Right lobe of liver (tissue), 4 donors: ENCODE results near the genes GGN and LRFN1.

GRCh38 chr19:38185315-38185909 lies 38.6 kb downstream of the DPF1 start:
- PRO-cap, 4 experiments: no peak in any of the 4 experiments
- RAMPAGE, long total RNA, 2 experiments: no peak in any of the 2 experiments

DNA sequence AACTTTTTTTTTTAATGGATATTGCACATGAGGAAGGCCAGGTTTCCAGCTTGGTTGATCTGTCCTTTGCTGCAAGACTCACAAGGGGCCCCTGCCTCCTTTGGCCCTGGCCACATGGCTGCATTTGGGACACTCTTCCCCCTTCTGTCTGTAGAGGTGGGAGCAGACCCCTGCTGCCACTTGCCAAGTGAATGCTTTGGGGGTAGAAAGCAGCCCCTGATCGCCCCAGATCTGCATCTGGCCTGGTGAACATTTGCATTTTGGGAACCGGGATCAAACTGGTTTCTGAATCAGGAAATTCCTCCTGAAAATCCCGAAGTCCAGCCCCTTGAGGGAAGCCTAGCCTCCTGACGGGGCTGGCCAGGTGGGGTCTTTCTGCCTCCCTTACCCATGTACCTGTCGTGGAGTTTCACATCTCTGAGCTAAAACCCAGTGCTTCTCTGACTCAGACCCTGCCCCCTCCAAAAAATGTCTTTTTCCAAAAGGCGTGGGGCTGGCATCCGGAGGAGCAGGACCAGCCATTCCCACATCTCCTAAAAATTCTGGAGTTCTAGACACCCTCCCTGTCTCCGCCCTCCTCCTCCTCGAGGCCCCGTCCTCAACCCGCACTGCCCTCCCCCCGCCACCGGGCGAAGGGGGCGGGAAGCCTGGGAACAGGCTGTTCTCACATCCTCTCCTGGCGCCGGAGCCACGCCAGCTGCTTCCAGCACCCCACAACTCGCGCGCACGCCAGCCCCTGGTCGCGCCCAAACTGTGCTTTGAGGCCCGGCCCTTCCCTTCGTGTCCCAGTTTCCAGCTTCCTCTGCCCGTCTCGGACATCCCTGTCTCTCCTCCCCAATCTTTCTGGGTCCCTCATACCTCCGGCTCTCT lies 14.7 kb downstream of the DPF1 start:
- PRO-cap, 4 experiments: peak in 2 of 4 experiments; most common plus-strand start position 788 of the sequence (in 2)
- RAMPAGE, long total RNA, 2 experiments: no peak in any of the 2 experiments

GRCh38 chr19:38321317-38322487 lies 2.1 kb downstream of the KCNK6 start:
- PRO-cap, 4 experiments: peak in 2 of 4 experiments; most common minus-strand start chr19:38321762 (in 1)
- RAMPAGE, long total RNA, 2 experiments: no peak in any of the 2 experiments

GRCh38 chr19:38328196-38329035 lies 7.2 kb upstream of the CATSPERG start:
- PRO-cap, 4 experiments: no peak in any of the 4 experiments
- RAMPAGE, long total RNA, 2 experiments: no peak in any of the 2 experiments

- PRO-cap, 4 experiments: peak in 3 of 4 experiments; most common minus-strand start chr19:38362566 (in 2)
- RAMPAGE, long total RNA, 2 experiments: no peak in any of the 2 experiments
These were observed 12.0 kb upstream of the PSMD8 start for GRCh38 chr19:38362217-38362909.

- PRO-cap, 4 experiments: peak in 4 of 4 experiments; most common plus-strand start chr19:38387786 (in 4); most common minus-strand start chr19:38387650 (in 1)
- RAMPAGE, long total RNA, 2 experiments: no peak in any of the 2 experiments
These were observed at the start of gene GGN for GRCh38 chr19:38387513-38388528. GGN (minus strand) TSS chr19:38388034.

DNA sequence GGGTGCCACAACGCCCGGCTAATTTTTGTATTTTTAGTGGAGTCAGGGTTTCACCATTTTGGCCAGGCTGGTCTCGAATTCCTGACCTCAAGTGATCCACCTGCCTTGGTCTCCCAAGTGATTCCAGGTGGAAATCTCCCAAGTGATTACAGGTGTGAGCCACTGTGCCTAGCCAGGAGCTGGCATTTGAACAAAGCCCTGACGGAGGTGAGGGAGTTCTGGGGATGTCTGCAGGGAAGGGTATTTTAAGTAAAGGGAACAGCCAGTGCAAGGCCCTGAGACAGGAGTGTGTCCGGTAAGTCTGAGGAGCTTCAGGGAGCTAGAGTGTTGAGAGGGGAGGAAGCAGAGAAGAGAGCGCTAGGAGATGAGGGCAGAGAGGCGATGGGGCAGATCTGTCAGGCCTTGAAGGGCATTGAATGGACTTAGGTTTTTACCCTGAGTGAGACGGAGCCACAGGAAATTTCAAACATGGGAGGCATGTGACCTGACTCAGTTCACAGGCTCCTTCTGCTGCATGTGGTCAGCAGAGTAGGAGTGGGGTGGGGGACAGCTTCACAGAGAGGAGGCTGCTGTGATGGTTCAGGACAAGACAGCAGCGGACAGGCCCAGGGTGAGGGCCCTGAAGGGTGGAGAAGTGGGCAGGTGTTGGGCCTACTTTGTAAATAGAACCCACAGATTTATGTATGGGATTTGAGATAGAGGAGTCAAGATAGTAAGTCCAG lies 2.6 kb upstream of the FAM98C start:
- PRO-cap, 4 experiments: no peak in any of the 4 experiments
- RAMPAGE, long total RNA, 2 experiments: no peak in any of the 2 experiments

DNA sequence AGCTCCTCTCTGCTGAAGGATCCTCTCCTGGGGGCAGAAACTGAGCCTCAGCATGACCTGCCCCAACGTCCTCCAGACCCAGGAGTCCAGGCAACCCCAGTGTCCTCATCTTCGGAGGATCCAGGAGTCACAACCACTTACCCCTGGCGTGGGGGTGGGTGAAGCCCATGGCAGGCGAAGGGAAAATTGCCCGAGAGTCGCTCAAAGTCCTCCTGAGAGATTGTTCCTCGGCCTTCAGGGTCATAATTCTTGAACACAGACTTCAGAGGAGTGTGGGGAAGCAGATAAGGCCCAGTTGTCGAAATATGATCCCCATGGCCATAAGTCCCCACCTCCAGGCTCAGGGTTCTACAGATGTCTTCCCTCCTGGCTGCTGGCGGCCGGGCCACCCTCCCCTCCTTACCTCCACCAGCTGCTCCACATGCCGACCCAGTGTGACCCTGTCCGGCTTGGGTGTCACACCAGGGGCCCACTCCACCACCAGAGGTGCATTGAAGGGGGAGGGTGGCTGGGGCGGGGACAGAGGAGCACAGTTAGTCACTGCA lies 10.0 kb downstream of the FAM98C start:
- PRO-cap, 4 experiments: no peak in any of the 4 experiments
- RAMPAGE, long total RNA, 2 experiments: no peak in any of the 2 experiments

GRCh38 chr19:38624611-38625129 lies 5.7 kb downstream of the EIF3K start:
- PRO-cap, 4 experiments: peak in 1 of 4 experiments; most common plus-strand start chr19:38625009 (in 1)
- RAMPAGE, long total RNA, 2 experiments: no peak in any of the 2 experiments

DNA sequence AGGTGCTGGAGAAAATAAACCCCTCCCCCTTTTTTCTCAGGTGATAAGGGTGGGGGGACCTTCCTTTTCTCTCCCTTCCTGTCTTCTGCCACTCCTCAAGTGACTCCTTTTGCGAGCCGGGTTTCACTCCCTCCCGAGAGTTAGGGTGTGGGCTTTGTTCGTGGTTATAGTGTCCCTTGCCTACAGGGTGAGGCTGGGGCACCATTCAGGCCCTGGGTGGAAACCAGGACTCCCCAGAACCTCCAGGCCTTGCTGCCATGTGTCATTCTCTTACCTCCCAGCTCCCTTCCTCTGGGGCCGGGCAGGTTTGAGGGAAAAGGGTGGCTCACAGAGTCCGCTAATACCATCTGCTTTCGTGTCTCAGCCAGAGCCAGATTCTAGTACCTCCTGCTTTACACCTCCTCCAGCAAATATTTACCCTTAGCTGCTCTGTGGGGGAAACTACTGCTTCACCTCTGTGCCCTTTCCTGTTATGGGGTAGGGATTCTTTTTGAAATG lies 2.8 kb downstream of the ACTN4 start:
- PRO-cap, 4 experiments: peak in 4 of 4 experiments; most common plus-strand start position 367 of the sequence (in 3); most common minus-strand start position 354 of the sequence (in 2)
- RAMPAGE, long total RNA, 2 experiments: no peak in any of the 2 experiments

- PRO-cap, 4 experiments: no peak in any of the 4 experiments
- RAMPAGE, long total RNA, 2 experiments: no peak in any of the 2 experiments
These were observed 16.4 kb downstream of the ACTN4 start for GRCh38 chr19:38663795-38664312.

DNA sequence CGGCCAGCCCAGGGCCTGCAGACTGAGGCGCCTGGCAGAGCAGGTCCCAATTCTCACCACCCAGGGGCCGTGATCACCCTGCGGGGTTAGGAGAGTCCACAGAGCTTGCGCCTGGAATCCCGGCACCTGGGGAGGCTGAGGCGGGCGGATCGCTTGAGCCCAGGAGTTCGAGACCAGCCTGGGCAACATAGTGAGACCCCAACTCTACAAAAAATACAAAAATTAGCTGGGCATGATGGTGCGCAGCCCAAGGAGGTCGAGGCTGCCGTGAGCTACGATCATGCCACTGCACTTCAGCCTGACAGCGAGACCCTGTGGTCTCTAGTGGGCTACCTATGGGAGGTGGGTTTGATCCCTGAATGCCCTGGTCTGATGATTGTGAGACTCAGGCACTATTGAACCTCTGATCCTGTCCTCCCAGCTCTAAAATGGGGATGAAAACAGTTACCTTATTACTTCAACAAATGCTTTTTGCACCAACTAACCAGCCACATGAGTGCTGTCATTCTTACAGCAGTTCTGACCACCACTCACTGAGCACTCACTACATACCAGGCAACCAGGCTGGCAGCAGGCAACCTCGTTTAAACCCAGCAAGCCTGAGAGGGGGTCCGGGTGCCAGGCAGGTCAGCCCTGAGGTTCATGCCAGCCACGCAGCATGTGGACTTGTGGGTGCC lies 19.5 kb downstream of the CAPN12 start:
- PRO-cap, 4 experiments: peak in 1 of 4 experiments; most common plus-strand start position 600 of the sequence (in 1)
- RAMPAGE, long total RNA, 2 experiments: no peak in any of the 2 experiments

DNA sequence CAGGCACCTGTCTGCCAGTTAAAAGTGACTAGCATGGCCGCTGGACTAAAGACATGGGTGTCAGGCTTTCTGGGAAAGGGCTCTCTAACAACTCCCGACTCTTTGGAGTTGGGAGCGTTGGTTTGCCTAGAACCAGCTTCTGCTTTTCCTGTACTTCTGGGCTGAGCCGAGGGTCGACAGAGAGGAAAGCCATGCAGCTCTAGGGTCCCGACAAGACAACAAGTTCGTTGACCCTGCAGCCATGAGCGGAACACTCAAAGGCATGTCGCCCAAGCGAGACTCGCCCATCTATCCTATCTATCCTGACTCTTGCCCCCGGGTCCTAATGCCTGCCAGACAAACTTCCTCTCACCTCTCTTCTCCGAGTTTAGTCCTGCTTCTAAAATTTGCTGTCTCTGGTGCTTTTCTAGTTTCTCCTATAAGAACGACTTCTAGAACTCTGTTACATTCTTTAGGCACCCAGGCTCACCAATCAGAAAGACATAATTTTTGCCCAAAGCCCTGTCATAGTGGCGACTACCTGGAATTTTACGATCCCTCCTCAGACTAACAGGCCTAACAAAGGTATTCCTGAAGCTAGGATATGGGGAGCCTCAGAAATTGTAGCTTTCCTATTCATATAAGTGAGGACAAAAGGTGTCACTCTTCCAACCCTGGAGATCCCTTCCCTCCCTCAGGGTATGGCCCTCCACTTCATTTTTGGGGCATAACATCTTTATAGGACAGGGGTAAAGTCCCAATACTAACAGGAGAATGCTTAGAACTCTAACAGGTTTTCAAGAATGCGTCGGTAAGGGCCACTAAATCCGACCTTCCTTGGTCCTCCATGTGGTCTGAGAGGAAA lies 7.9 kb downstream of the ECH1 start:
- PRO-cap, 4 experiments: peak in 1 of 4 experiments; most common minus-strand start position 226 of the sequence (in 1)
- RAMPAGE, long total RNA, 2 experiments: no peak in any of the 2 experiments

GRCh38 chr19:38838251-38839245 lies 7.0 kb upstream of the ECH1 start:
- PRO-cap, 4 experiments: peak in 3 of 4 experiments; most common plus-strand start chr19:38838750 (in 1); most common minus-strand start chr19:38838563 (in 2)
- RAMPAGE, long total RNA, 2 experiments: no peak in any of the 2 experiments

- PRO-cap, 4 experiments: peak in 4 of 4 experiments; most common plus-strand start chr19:38849582 (in 3); most common minus-strand start chr19:38849211 (in 3)
- RAMPAGE, long total RNA, 2 experiments: no peak in any of the 2 experiments
These were observed 580 bp downstream of the HNRNPL start for GRCh38 chr19:38849118-38849693.

GRCh38 chr19:38924300-38924956 lies 6.1 kb downstream of the SARS2 start:
- PRO-cap, 4 experiments: no peak in any of the 4 experiments
- RAMPAGE, long total RNA, 2 experiments: no peak in any of the 2 experiments

DNA sequence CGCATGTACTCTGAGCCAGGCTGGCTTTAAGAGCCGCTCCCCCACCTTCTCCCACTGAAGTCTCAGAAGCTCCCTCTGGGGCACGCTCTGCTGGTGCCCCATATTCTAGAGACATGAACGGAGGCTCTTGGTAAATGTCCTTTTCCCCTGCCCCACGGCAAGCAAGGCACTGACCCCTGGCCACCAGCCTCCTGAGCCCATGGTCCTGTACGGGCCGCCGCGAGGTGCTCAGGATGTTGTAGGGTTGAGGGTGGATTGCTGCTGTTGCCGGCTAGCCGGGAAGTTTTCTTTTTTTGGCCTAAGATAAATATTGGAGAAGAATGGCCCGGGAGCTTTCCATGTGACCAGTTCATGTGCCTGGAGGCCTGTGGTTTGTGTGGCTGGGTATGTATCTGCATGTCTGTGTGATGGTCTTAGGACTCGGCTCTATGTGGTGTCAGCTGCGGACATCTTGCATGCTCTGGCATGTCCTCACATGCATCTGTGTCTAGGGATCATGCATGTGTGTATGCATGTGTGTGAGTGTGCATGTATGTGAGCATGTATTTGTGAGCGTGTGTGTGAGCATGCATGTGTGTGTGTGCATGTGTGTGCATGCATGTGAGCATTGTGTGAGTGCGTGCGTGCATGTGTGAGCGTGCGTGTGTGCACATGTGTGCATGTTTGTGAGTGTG lies 32.1 kb downstream of the PAK4 start:
- PRO-cap, 4 experiments: no peak in any of the 4 experiments
- RAMPAGE, long total RNA, 2 experiments: no peak in any of the 2 experiments

DNA sequence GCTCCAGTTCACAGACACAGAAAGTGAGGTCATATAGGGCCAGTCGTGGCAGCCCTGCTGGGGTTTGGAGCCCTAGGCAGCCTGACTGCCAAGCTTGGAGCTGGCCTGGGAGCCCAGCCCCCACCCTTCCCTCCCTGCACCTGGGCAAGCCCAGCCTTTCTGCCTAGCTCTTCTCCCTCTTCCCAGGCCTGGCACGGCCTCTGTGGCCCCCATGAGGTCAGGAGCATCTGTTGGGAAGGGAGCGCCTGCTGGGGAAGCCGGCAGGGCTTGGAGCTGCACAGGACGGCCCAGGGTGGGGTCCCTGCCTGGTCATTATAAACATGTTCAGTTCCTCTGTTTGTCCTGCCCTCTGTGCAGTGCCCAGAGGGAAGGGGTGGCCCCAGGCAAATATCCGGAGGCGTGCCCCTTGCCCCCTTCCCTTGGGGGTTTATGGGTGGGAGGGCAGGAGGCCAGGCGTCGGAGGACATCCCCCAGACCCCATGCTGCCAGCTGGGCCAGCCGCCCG lies 30.1 kb upstream of the NCCRP1 start:
- PRO-cap, 4 experiments: no peak in any of the 4 experiments
- RAMPAGE, long total RNA, 2 experiments: no peak in any of the 2 experiments

DNA sequence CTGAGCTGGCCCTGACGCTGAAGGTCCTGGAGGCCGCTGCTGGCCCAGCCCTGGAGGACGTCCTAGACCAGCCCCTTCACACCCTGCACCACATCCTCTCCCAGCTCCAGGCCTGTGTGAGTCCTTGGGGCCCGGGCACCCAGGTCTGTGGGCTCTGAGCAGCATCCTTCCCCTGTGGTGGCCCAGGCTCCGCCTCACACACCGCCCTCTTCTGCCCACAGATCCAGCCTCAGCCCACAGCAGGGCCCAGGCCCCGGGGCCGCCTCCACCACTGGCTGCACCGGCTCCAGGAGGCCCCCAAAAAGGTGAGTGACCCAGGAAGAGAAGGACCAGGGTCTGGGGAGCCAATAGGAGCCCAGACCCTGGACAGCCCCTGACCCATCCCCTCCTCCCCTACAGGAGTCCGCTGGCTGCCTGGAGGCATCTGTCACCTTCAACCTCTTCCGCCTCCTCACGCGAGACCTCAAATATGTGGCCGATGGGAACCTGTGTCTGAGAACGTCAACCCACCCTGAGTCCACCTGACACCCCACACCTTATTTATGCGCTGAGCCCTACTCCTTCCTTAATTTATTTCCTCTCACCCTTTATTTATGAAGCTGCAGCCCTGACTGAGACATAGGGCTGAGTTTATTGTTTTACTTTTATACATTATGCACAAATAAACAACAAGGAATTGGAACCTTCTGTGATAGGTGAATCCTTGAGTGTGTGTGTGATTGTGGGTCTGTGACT lies 2.0 kb downstream of the IFNL1 start:
- PRO-cap, 4 experiments: no peak in any of the 4 experiments
- RAMPAGE, long total RNA, 2 experiments: no peak in any of the 2 experiments

DNA sequence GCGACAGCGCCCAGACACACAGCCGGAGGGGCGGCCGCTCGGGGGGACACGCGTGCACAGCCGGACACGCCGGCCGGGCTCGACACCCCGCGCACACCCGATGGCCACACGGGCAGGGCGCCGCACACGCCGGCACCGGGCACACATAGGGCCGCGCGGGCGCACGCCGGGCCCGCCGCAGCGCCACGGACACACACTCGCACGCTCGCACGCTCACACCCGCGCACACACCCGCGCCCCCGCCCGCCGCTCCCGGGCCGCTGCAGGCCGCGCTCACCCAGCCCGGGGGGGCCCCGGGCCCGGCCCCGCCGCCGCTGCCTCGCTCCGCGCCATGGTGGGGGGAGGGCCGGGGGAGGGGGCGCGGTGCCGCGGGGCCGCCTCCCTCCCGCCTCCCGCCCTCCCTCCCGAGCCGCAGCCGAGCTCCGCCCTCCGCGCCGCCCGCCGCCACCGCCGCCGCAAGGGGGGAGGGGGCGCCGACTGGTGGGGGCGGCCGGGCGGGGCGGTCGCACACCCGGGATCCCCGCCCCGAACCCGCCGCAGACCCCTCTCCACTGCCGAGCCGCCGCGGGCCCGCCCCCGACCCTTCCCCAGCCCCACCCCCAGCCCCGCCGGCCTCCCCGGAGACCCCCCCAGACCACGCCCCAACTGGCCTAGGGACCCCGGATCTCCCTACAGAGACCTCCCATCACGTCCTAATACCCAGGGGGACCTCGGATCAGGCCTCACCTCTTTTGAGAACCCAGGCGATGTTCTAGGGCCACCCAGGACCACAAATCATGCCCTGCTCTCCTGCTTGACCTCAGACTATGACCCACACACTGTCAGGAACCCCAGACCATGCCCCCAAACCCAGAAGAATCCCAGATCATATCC lies at the start of gene LRFN1:
LRFN1 (minus strand) TSS at position 348 of the 873 bp plus-strand sequence.
- PRO-cap, 4 experiments: peak in 1 of 4 experiments; most common plus-strand start position 473 of the sequence (in 1); most common minus-strand start position 262 of the sequence (in 1)
- RAMPAGE, long total RNA, 2 experiments: no peak in any of the 2 experiments